Left ventricle myocardium (tissue), 1 donor: ENCODE data around the genes MTHFR, NPPA and KIAA2013.

GRCh38 chr1:11125933-11126222, 26.2 kb upstream of the EXOSC10 start:
- PRO-cap, result no peak

GRCh38 chr1:11130619-11131029, 31.0 kb upstream of the EXOSC10 start:
- PRO-cap, result no peak

- PRO-cap, result no peak
Measured at GRCh38 chr1:11230955-11231268, 31.4 kb downstream of the MTOR start.

DNA sequence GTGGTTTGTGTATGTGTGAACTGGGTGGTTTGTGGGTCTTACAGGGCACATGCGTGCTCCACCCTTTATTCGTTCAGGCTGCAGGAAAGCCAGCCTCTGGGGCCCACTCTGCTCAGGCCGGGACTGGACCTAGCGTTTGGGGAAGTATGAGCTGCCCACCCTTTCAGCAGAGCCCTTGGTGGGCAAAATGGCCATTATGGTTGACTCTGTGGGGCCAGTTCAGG, 83.0 kb upstream of the DISP3 start:
- PRO-cap, result unidirectional peak, minus-strand start at position 135 of the sequence

GRCh38 chr1:11609433-11609728, 44.8 kb downstream of the FBXO2 start:
- PRO-cap, result no peak

GRCh38 chr1:11689650-11690123, 1.8 kb upstream of the DRAXIN start:
- PRO-cap, result no peak

- PRO-cap, result no peak
Measured at GRCh38 chr1:11701534-11702175, 10.1 kb downstream of the DRAXIN start.

- PRO-cap, result no peak
Measured at GRCh38 chr1:11707657-11708067, 16.2 kb downstream of the DRAXIN start.

DNA sequence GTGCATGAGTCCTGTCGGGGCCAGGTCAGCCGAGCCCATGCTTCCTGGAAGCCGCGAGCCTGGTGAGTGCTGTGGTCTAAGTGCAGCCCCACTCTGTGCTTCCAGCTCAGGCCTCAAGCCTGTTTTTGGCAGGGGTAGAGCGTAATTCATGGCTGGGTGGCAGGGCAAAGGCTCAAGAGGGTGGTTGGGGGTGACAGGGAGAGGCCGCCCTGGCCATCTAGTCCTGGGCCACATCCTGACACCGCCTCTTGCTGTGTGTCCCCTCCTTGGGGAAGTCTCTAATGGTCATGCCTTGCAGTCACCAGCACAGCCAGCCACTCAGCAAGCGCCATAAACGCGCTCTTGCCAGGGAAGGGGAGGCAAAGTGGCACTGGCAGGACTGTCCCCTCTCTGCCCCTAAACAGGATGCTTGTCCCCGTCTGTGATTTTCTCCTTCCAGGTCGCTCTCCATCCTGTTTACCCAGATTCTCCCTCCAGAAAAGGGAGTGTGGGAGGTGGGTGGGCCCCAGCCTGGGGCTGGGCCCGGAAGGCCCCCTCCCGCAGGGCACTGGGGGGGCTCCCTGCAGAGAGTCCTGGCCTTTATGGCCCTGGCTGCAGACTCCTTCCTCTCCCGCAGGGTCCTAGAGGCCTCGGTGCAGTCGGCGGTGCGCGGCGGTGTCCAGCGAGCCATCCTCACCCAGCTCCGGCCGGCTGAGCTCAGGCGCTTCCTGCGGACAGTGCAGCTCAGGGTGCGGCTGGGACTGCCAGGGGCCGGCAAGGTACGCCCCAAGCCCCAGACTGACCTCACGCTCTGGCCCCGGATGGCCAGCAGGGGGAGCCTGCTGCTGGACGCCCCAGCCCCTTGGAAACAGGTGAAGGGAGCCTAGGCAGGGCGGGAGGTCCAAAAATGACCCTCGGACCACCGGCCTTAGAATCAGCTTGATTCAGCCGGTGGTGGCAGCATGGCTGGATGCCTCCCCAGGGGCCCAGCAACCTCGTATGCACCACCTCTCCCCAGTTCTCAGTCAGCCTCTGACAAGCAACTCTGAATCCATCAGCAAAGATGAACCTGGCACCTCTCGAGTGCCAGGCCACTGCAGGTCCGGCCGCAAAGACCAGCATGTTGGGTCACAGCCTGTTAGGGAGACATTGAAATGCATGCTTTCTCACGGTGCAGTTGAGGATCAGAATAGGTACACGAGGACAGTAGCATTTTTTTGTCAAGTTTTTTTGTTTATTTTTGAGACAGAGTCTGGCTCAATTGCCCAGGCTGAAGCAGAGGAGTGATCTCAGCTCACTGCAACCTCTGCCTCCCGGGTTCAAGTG, 20.8 kb downstream of the MTHFR start:
- PRO-cap, result unidirectional peak, minus-strand start at position 698 of the sequence

DNA sequence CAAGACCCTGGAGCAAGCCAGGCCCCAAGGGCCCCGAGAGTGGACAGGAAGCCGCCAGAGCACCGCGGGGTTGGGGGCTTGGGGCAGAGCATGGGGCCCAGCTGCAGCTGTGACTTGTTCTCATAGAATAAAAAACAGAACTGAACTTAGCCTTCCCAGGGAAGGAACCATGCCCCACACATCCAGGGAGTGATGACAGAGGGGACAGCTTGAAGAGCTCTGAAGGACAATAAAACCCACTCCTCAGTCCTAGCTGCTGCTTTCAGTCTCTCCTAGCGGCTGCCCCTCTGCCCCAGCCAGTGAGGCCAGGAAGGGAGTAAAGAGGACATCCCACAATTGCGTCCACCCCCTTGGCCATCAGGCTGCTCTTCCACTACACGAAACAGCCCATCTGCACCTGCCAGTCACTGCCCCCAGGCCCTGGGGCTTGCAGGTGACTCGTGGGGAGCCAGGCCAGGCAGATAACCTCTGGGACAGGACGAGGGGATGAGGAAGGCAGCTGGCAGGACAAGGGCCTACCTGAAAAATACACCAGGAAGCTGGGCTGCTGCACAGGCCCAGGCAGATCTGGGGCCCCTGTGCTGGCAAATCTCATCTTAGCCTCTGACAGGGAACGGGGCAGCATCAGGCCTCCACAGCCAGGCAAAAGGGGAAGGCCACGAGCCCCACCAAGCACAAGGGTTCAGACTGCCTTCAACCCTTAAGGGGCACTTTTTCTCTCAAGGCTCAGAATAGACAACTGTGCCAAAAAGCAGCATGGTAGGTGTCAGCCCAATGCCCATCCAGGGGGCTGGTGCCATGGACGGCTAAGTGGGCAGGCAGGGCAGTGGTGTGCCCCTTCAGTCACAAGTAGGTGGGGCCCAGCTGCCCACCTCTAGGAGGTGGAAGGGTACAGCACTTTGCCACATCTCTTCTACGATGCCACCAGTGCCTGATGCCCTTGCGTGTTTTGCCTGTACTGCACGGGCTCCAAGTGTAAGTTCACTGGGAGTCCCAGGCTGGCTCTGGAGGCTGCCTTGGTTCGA, 16.1 kb downstream of the MTHFR start:
- PRO-cap, result no peak

GRCh38 chr1:11805439-11806035, at the start of gene MTHFR:
Gene MTHFR, minus strand, starts transcription at chr1:11805964.
- PRO-cap, result bidirectional peak, plus-strand start at chr1:11805671, minus-strand start at chr1:11805477; bidirectional peak, plus-strand start at chr1:11806241, minus-strand start at chr1:11805907

DNA sequence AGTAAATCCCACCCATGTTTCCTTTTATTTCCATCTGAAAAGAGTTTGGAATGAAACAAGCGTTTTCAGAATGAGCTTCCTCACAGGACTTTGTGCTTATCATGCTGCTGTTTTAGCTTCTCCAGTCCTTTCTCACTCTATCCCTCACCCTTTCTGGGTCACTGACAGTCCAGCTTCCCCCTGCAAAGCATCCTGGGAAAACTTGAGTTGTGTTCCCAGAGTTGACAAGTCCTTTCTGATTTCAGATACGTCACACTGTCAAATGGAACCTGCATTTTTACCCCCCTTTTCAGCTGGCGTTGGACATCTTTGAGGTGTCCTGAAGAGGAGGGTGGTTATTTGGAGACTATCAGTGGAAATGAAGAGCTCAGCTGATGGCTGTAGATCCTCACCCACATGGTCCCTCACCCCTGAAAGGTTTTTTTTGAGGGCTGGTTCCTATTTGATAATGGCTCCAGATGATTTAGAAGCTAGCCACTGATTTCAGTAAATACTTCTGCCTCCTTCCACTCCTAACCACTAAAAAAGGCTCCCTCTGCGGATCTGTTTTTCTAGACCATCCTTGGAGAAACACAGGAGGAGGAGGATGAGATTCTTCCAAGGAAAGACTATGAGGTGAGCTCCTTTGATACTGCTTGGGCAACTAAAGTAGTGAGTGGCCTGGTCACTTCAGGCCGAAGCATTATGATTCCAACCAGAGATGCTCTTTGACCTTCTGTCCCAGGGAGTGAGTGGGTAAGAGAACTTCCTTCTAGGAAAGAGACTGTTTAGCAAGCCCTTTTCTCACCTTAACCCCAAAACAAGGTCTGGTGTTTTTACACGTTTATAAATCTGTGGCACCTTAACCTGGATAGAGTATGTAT, 816 bp downstream of the CLCN6 start:
- PRO-cap, result bidirectional peak, plus-strand start at position 136 of the sequence, minus-strand start at position 163 of the sequence

GRCh38 chr1:11847519-11848064, at the start of gene NPPA:
Gene NPPA, minus strand, starts transcription at chr1:11847783.
- PRO-cap, result no peak

GRCh38 chr1:11886788-11887874, 28.4 kb upstream of the NPPB start:
- PRO-cap, result bidirectional peak, plus-strand start at chr1:11887150, minus-strand start at chr1:11886995; bidirectional peak, plus-strand start at chr1:11887225, minus-strand start at chr1:11887227

DNA sequence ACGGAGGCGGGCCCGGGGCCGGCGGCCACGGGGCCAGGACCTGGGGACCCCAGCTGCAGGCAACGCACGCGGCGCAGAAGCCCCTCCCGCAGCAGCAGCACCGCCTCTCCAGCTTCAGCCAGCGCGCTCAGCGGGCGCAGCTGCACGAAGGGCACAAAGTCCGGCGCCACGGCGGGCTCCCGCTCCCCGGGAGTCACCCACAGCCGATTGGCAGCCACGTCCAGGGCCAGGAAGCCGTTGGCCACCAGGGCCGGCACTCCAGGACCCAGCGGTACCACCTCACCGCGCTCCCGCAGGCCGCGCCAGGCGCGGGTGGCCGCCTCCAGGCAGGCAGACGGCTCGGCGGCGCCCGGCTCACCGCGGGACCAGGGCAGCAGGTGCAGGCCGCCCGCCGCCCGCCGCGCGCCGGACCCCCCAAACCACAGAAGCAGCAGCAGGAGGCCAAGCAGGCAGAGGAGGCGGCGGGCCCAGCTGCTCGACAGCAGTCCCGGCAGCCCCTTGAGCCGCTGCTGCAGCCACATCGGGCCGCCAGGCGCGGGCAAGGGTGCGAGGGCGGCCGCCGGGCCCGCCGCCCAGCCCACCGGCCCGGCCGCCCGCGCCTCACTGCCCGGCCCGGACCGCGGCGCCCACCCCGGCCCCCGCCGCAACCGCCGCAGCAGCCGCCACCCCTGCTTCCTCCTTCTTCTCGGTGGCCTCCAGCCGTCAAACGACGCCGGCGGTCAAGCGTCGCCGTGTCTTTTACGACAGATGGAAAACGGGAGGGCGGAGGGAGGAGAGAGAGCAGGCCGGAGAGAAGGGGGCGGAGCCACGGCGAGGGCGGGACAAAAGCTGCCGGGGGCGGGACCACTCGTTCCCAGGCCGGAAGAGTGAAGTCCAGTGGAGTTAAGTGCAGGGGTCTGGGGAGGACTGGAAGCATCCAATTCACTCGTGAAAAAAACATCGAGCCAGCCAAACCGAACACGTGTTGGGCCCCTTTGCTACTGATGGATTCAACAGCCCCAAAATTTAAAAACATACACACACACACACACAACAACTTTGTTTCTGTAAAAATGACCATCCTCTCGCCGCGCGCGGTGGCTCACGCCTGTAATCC, at the start of gene KIAA2013:
Gene KIAA2013 (minus strand): TSS at position 711 of the 1,096 bp plus-strand sequence.
- PRO-cap, result bidirectional peak, plus-strand start at position 885 of the sequence, minus-strand start at position 704 of the sequence

DNA sequence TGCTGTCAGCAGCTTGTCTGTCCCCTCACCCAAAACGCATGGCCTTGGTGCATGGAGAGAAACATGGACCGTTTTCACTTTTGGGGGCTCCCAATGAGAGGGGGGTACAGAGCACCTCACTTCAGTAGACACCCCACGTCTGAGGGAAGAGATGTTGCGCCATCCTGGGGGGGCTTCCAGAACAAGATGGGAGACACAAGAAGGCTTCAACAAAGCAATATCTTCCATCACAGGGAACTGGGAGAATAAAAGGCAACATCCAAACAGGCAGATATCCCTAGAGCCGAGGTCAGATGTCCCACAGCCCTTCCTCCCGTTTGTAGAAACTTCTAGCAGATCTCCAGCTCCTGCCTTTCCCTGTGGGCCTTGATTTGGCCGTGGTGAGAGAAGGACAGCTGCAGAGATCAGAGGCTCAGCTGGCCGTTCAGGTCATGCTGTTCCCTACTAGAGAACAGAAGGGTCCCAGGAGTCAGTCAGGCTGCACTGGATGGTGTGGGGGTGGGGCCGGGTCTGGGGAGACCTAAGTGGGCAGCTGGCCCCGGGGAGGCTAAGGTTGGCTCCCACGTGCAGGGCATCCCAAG, 4.3 kb downstream of the PLOD1 start:
- PRO-cap, result no peak

DNA sequence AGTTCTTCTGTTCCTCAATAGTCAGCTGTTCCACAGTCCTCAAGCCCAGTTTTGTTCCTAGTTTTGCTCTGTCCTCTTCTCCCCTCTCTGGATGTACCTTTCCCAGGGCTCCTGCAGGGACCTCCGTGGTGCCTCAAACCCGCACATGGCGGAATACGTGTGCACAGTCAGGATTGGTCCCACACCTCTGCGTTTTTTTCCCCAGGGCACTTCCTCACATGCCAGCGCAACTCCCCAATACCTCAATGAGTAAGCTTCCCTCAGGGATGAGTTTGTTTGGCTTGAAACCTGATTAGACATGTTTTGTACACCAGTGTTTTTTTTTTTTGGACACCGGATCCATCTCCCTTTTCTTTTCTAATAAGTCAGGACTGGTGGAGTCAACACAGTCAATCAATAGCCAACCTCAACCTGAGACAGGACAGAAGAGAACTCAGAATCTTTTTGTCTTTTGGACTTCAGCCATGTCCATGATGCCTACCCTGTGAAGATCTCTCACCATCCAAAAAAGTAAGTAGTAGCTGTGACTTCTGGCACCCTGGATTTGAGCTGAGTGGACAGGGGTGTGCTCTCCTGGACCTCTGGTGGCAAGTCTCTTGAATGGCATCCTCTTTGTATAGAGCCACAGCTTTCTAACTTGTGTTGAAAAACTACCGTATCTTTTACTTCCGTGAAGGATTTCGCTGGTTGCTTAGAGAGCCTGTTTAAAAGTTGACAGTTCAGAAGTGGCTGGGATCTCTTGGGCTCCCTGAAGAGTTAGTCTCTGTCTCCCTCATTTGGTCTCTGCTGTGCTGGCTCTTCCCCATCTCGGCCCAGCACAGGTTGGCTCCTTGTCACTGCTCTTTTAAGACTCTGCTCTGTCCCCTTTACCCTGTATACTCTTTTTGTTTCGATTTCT, 1.6 kb downstream of the MFN2 start:
- PRO-cap, result no peak

DNA sequence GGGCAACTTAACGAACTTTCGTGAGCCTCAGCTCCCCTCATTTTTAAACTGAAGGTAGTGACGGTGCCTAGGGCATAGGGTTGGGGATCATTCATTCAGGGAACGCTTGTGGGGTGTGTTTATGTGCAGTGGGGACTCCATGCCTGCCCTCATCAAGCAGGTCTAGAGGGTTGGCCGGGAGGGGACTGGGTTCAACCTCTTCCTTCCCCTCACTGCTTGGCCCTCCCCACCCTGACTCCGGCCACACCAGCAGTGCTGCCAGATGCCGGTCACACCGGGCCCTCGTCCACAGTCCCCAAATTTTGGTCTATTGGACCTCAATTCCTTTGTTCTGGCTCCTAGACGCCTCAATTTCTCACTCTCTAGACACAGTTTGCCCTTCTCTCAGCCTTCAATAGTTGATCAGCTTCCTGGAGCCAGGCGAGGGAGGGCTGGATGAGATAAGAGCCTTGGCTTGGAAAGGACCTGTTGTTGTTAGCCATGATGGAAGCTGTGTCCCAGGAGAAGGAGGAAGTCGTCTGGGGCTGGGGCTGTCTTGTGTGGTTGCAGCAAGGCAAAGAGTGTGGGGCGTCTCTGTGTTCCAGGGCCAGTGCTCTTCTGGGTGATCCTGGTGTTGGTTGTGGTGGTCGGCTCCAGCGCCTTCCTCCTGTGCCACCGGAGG, 41.3 kb upstream of the TNFRSF1B start:
- PRO-cap, result unidirectional peak, plus-strand start at position 244 of the sequence

GRCh38 chr1:12152115-12152545, 14.7 kb upstream of the TNFRSF1B start:
- PRO-cap, result no peak

DNA sequence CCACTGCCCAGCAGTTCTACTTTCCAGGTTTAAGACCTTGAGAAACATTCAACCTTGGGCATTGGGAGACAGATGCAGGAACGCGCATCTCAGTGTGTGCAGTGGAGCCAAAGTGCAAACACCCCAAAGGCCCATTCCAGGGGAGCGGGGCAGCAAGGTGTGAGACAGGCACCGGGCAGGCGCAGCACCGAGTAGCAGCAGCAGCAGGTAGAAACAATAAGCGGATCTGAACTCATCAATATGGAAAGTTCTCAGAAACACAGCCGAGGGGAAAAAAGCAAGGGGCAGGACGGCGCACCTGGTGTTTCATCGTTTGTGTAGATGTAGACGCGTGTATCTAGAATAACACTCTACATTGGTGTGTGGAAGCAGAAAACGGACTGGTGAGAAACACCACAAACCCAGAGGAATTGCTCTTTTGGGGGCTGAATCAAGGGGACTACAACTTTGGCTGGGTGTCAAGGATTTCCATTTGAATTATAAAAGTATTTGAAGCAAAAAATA, 8.1 kb upstream of the TNFRSF1B start:
- PRO-cap, result no peak